ENCODE measurements around a stretch of chr2.

DNA sequence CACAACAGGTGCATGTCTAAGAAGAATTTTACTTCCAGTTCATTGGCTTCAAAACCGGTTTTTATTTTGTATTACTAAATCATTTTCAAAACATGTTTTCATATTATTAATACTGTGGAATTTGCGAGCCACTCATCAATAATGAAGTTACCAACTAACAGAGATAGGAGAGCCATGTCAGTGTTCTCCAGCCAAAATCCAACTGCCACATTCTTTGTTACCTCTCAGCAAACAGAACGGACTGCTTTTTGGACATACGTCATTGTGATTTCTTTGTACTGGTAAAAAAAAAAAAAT is 414.2 kb upstream of the MMADHC start:
- RRBS, result no CpG with 5 or more reads among the region's 4 CpGs

DNA sequence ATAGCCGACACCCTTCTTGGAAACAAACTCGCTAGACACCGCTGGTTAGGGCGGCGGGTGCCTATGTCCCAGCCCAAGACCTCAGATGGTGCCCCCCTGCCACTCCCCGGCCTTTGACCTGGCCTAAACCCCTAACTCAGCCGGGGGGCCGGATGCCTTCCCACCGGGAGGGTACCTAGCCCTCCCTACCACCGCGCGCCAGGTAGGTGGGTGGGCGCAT is 1.9 kb downstream of the RND3 start:
- RRBS, result 2% methylated on average over 5 of the region's 13 CpGs

- RRBS, result no CpG with 5 or more reads among the region's 3 CpGs
Observed at GRCh38 chr2:151414411-151415074, 4.8 kb downstream of the RIF1 start.

DNA sequence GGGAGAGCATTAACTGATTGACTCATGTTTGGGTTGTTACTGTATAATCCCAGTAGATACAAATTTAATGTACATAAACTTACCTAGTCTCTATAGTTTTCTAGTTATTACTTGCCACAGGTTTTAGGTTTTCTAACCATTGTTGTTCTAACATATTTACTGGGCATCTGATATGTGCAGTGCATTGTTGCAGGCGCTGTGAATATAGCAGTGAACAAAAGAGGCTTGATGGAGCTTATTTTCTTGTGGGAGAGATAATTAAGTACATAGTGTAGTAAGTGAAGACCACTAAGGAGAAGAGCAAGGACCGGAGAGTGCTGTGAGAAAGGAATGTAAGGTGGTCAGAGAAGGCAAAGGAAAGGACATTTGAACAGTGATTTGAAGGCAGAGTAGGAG is 11.3 kb downstream of the RIF1 start:
- RRBS, result no CpG with 5 or more reads among the region's 2 CpGs

- RRBS, result no CpG with 5 or more reads among the region's 7 CpGs
Observed at GRCh38 chr2:151826488-151827306, 1.5 kb downstream of the ARL5A start.

GRCh38 chr2:151973796-151974222 is 125.0 kb downstream of the CACNB4 start:
- RRBS, result no CpG with 5 or more reads among the region's 9 CpGs

GRCh38 chr2:152038302-152039092 is 60.3 kb downstream of the CACNB4 start:
- RRBS, result no CpG with 5 or more reads among the region's 7 CpGs

DNA sequence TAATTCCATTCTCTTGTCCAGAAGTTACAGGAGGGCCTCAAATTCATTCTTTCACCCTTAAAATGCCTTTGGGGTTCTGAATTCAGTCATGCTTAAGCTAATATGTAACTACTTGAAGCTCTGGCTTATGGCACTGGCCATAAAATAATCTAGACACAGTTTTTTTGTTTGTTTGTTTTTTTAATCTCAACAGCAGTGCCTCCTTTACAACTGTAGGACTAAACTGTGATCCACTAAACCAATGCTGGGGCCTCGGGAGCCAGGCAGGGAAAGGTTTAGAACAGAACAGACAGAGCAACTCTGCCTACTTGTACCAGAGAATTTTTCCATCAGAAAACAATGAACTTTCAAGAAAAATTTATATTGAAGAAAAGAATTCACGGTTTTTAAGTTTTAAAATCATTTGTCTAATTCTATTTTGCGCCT is 1.7 kb downstream of the STAM2 start:
- RRBS, result no CpG with 5 or more reads among the region's 3 CpGs

DNA sequence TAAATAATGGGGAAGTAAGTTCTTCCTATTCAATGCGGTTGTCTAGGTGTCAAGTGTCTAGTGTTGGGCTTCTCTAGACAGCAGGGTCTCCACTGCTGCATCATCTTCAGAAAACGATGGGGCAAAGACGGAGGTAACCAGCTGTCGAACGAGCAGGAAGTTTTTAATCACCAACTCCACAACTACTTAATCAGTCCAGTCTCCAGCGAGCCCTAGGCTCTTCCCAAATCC is 527 bp downstream of the STAM2 start:
- RRBS, result no CpG with 5 or more reads among the region's 6 CpGs

- RRBS, result no CpG with 5 or more reads among the region's 22 CpGs
Observed at GRCh38 chr2:152336455-152337443, 1.8 kb downstream of the FMNL2 start.

DNA sequence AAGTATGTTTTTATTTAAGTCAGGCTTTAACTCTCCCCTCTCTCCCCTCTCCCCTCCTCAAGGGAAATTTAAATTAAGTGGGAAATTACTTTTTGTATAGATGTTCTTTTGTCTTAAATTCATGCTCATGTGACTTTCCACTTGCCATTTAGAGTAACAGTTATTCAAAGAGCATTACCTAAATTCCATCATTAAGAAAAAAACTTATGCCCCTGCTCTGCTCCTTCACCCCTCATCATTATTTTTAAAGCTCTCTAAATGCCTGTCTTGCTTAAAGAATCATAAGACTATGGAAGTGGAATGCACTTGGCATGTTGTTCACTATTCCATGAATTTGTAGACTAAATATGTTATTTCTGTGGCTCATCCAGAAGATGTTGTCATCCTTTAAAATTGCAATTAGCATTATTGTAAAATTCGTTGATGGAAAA is 61.7 kb downstream of the FMNL2 start:
- RRBS, result no CpG with 5 or more reads among the region's 1 CpG

DNA sequence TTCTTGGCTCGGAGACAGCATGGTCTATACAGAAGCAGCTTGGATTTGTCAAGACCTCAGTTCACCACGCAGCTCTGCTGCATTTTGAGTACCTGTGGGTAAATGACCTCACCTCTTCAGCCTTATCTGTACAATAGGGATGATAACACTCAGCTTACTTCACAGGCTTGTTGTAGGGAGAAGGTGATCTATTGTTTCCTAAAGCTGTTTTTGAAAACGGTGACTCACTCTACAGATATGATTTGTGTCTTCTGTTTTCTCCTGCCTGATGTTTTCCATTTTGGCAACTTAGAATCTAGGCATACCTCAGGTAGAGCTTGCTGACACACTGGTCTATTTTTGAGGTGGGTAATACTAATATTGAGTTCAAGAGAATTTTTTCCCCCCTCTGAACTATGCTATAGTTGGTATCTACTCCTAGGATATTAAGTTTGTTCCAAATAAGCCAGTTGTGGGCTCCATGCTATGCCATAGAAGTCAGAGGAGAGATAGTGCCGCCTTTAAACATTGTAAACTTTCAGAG is 80.3 kb downstream of the FMNL2 start:
- RRBS, result no CpG with 5 or more reads among the region's 4 CpGs

DNA sequence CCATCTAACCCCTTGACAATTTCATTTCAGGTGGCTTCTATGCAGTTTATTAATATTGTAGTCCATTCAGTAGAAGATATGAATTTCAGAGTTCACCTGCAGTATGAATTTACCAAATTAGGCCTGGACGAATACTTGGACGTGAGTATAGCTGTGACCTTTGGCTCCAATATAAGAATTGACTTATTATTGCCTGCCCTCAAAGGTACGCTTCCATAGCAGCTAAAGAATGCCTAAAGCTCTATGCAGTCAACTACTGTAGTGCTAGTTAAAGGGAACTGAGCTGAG is 105.9 kb downstream of the PRPF40A start:
- RRBS, result no CpG with 5 or more reads among the region's 3 CpGs

- RRBS, result no CpG with 5 or more reads among the region's 8 CpGs
Observed at GRCh38 chr2:152631876-152632389, 85.3 kb downstream of the PRPF40A start.

- RRBS, result no CpG with 5 or more reads among the region's 2 CpGs
Observed at GRCh38 chr2:152639854-152640180, 77.4 kb downstream of the PRPF40A start.

DNA sequence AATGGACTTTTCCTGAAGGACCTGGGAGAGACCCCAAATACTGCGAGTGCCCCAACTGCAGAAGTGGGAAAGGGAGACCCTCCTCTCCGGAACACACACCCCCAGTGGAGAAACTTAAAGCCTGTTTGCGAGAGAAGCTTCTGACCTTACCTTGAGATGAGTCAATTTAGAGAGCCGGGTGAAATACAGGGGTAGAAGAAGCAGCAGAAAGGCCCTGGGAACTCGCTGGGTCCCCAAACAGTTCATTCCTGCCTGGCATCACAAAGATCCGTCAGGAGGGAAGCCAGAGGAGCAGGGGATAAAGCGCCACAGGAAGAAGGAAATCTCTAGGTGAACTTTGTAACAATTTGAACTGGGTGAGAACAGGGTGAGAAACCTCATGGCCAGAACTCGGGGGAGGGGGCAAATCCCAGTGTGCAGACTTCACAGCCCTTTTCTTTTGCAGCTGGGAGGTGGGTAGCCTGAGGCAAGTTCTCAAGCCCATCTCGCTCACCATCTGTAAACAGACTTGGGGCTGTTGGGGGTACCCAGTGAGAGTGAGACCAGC is 114.2 kb upstream of the RPRM start:
- RRBS, result 50% methylated on average over 2 of the region's 9 CpGs

- RRBS, result no CpG with 5 or more reads among the region's 1 CpG
Observed at GRCh38 chr2:154447722-154448135, 250.8 kb upstream of the KCNJ3 start.

- RRBS, result no CpG with 5 or more reads among the region's 2 CpGs
Observed at GRCh38 chr2:156173717-156174023, 158.9 kb downstream of the NR4A2 start.

DNA sequence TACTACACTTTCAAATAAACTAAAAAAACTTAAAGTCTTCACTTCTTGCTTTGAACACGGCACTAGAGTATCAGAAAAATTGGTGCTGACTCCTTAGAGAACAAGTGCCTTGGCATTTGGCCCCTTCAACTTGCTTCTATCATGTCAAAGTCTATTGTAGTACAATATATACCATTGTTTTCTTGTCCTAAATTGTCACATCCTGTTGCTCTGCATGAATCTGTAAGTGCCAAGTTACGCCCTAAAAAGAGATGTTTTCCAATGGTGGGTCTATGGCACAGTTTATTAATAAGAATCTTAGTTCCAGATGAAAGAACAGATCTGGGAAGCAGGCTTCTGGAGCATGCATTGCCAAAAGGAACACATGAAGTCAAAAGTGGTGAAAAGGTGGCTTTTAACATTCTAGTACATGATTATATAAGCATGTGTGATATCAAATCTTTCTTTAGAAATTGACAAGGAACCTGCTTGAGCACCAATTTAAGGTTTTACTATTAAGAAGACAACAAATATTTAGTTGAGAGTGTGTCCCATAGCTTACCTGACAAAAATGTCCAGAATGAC is 147.7 kb downstream of the NR4A2 start:
- RRBS, result no CpG with 5 or more reads among the region's 2 CpGs

GRCh38 chr2:156343248-156343885 is 10.8 kb upstream of the NR4A2 start:
- RRBS, result no CpG with 5 or more reads among the region's 3 CpGs

All from epidermal melanocyte (primary cell).